Measurements from ENCODE around the gene LRPPRC.

DNA sequence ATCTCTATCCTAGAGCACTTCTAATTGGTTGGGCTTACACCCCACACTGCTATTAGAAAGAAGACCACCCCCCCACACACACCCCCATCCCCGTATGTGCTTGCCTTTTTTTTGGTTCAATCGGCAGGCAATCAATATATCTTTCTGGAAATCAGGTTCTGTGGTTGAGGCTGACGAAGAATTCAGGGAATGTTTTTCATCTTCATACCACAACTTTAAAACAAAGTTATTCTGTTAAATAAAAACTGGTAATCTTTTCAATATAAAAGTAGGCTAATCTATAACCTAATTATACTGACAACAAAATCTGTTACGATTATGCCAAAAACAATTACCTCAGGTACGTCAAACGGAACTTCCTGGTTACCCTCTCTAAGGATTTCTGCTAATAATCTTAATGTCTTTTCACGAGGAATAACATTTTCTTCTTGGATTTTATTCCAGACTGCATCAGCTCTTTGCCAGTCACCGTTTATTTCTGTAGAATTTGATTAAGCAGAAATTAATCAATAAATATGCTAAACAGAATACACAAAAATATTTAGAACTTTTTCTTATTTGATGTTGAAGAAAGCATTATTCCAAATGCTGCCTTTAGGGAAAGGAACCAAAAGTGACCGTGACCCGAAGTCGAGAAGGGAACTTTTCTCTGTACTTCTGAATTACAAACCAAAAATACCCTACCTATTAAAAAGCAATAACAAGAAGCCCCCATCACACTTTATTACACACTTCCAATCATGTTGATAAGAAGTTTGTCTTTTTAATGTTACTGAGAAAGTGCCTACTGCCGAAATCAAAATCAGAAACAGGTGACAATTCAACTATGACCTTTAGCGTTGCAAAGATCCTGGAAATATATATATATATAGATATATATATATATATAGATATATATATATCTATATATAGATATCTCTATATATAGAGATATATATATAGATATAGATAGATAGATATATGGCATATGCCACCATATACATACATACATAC is 77.6 kb downstream of the LRPPRC start:
- PRO-cap: no peak

- PRO-cap: bidirectional peak, plus-strand start at chr2:43996335, minus-strand start at chr2:43995956
Observed at GRCh38 chr2:43995773-43996100, at the start of gene LRPPRC. Gene LRPPRC, minus strand, starts transcription at chr2:43995989.

DNA sequence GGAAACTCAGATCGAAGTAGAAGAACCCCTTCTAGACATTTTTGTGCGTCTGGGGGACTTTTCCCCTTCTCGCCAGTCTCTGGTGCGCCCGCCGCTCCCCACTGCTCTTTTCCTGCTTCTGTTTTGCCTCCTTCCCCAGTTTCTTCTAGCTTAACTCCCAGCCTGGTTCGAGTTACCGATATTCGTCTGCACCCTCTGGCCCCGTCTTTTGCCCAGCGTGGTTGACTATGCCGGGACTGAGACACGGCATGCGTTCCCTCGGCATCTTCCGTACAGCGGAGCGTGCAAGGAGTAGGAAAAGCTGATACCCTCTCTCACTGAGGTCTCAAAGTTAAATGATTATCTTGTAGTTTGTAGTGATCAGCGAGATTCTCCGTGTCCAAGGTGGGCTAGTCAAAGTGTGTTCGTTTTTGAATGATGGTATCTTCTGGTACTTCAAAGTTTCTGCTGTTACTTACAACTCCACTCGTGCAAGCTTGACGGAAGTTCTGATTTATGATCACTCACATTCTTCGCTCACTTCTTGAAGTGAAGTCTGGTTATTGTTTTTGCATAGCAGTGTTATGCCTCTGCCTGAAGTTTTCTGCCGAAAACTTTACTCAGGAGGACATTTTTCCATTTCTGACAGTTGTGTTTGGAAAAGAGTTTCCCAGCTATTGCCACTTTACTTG is 760 bp downstream of the CAMKMT start:
- PRO-cap: no peak

DNA sequence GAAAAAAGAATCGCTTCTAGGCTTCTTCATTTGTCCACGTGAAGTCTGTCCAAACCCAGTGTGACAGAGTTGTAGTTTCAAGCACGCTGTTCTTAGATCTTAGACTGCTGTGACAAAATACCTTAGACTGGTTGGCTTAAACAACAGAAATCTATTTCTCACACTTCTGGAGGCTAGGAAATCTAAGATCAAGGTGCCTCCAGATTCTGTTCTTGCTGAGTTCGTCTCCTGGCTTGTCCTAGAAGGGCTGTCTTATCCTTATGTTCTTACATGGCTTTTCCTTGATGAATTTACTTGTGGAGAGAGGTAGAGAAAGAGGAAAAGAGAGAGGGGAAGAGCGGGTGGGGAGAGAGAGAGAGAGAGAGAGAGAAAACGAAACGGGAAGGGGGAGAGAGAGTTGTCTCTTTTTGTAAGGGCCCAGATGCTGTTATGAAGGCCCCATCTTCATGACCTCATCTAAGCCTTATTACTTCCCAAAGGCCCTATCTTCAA is 141.9 kb downstream of the CAMKMT start:
- PRO-cap: no peak

- PRO-cap: no peak
Observed at GRCh38 chr2:44544030-44544828, 182.5 kb downstream of the CAMKMT start.

- PRO-cap: no peak
Observed at GRCh38 chr2:44802456-44803420, 138.8 kb upstream of the SIX3 start.

DNA sequence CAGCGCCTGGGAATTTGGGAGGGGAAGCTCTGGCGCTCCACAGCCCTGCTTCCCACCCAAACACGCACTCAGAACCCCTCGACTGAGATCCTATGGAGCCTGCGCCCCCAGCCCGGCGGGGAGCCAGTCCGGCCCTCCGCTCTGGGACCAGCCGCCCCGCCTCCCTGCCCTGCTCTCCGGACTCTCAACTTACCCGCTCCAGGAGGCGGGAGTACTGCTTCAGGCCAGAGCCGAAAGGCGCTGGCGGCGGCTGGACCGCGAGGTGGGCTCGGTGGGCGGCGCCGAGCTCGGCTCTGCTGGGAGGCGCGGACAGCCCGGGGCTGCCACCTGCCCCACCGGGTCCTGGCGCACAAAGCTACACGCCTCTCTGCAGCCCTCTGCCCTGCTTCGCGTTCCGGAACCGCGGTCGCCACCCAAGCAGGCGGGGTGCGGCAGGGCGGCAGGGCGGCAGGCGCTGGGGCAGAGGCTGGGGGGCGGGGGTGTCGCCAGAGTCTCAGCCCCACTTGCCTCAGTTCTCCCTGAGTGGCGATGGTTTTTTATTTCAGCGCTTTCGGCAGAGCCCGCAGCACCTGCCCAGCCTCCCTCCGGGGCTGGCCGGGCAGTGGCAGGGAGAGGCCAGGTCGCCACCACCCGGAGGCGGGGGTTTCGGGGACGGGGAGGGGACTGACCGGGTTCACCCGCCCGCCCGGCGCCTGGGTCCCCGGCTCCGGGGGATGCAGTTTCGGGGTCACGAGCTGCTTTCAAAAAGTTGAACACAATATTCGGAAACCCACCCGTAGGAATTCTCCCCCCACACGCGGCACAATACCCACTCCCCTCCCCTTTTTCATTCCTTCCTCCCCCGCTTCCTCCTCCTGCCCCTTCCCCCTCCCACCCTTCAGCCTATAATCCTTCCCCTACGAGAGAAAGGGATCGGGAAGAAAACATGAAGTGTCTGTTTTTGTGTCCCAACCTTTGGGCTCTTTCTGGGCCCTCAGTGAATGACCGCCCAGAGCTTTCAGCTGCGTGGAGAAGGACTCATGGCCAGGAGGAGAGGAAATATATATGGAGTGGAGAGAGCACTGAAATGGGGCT is 2.5 kb upstream of the SIX3 start:
- PRO-cap: no peak

DNA sequence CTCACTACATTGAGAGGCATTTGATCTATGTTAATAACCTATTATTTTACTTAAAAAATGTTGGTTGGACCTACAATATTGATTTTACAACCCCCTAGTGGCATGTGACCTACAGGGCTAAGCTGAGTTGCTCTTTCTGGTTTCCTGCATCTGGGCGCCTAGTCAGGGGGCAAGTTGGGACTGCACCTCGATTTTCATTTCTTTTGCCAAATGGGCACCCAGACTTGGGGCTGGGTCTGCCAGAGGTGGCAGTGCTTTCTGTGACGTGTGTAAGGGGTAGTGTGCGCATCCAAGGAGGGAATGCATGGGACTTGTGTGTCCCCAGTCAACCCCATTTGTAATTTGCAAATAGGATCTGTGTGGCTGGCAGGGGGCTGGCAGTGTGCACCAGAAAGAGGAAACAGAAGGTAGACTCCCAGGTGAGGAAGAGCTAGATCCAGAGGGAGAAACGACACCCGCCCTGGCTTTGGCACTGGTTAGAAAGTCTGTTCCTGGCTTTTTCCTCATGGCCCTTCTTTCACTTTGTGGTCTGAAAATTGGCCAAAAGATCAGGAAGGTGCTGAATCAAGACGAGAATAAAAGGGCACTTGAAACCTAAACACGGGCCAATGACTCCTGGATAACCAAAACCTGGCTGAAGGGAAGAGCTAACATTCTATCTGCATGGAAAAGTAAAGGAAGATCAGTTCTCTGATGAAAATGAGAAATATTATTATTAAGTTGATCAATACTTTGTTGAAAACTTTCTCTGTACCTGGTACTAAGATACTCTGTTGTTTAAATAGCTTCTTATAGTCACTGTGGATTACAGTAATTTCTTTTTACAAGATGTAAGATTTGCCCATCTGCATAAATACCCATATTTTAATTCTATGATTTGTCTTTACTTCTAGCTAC is 33.3 kb downstream of the PRKCE start:
- PRO-cap: no peak

- PRO-cap: no peak
Observed at GRCh38 chr2:45833651-45834345, 182.3 kb downstream of the PRKCE start.

- PRO-cap: no peak
Observed at GRCh38 chr2:45909374-45910176, 258.1 kb downstream of the PRKCE start.

- PRO-cap: no peak
Observed at GRCh38 chr2:45929697-45930540, 278.4 kb downstream of the PRKCE start.

DNA sequence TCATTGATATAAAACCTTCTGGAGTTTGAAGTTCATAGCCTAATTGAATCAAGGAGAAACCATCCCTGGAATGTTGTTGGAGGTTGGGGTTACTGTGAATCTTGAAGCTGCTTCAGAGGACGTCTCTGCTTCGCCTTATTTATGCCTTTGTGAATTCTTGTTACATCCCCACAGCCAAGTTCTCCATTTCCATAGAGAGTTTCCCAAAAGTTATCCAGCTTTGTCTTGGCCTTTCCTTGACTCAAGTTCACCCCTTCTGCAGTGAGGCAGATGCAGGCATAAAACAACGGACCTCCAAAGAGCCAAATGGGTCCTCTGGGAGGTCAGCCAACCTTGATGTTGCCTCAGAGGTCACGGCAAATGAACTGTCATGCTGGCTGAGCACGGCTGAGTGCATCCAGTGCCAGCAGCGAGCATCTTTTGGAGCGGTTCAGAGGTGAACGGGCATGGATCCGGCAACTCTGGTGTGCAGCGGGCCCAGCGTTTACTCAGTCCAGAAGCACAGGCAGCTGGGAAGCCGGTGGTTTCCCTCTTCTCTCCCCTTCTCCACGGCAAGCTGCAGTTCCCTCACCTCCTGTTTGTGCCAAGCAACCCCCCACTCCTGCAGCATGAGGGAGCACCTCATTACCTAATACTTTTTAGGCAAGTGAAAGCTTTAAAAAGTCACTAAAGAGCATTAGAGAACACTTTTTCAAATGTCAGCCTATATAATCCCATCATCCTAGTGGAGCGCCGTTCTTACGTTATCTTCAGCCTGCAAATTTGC is 317.8 kb downstream of the PRKCE start:
- PRO-cap: no peak

GRCh38 chr2:46000233-46000490 is 297.0 kb upstream of the EPAS1 start:
- PRO-cap: no peak

- PRO-cap: no peak
Observed at GRCh38 chr2:46002572-46002943, 294.6 kb upstream of the EPAS1 start.

DNA sequence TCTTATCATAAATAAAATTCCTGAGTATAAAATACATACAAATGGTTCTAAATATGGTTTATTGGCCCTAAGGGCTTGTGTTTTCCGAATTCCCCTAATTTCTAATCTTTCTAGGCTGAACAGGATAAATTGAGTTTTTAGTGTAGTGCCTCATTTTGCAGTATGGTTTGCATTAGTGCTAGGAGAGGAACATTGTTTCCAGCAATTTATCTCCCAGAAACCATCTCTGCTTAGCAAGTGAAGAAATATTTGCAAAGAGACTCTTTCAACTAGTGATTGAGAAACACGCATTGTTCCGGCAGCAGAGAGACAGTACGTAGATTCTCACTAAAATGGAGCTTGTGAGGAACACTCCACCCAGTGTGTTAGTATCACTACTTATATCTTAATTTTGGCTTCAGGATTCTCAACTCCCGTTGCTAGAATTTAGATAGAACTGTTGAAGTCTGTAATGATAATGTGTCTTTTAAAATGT is 177.7 kb upstream of the EPAS1 start:
- PRO-cap: no peak

DNA sequence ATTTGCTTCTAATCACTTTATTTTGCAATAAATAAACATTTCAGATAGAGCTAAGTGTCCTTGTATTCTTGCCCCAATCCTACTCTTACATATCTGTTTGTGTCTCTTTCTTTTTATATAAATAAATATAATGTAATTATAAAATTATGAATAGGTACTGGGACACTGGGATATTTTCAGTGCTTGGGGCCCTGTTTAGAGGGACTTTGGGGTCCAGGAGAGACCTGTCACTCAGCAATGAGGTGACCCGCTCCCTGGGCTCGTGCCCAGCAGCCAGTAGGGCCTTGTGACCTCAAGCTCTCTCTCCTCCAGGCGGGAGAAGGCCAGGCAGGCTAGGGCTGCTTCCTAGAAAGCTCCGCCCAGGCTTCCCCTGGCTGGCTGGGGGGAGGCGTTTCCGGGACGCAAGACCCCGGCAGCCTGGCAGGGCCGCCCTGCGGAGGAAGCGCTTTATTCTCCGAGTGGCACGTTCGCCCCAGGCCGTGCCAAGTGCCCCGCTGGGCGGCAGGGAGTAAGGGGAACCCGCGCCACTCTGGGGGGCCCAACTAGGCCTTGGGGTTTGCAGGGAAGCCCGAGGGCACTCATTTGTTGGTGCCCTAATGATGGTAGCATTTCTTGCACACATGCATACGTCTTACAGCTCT is 21.3 kb upstream of the EPAS1 start:
- PRO-cap: bidirectional peak, plus-strand start at position 450 of the sequence, minus-strand start at position 304 of the sequence

DNA sequence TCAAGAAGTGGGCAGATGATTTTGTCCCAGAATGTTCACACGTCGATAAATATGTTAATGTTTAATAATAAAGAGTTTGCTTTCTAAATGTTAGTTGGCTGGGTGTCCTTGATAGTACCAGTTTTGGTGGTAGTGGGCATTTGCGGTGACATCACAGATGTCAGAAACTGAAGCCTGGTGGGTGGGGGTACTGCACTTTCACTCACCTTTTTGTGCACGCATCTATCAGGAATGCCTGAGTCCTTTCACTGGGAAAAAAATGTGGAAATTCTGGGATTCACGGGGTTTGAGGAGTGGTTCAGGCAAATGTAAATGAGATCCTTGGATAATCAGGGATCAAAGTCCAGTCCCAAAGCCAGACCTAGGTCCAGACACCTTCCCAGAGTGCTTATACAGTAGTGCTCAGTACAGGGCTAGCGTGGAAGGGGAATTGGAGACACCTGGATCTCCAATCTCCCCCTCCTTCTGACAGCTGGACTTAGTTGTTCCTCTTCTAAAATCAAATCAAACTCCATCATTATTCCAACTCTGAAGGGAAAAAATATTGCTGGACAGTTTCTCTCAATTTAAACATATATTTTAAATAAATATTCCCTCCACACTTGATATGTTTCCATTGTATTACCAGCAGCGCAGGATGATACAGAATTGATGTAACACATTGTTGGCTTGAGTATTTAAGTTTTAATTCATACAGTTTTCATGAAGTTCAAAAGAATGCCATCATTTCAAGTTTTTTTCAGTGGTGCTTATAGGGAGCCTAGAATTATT is 3.4 kb downstream of the EPAS1 start:
- PRO-cap: no peak

DNA sequence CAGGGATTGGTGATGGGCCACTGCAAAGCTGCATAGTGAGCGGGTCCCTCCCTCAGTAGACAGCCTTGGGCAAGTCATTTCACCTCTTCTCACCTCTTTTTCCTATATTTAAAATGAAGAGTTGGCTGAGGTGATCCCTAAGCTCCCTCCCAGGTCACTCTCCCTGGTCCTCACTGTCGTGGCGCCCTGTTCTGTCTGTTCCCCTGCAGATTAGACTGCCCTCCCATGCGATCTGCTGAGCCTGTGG is 78.1 kb downstream of the EPAS1 start:
- PRO-cap: no peak

DNA sequence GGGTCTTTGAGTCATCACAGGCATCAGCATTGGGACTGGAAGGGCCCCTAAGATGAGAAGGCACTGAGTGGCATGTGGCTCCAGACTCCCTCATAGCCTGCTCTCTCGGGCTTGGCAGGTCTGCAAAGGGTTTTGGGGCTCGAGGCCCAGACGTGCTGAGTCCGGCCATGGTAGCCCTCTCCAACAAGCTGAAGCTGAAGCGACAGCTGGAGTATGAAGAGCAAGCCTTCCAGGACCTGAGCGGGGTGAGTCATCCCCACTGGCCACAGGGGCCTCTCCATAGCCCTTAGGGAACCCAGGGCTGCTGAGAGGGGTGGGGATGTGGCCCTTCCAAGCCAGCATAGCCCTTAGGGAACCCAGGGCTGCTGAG is 84.3 kb downstream of the EPAS1 start:
- PRO-cap: no peak

- PRO-cap: no peak
Observed at GRCh38 chr2:46521145-46521597, 21.1 kb upstream of the RHOQ start.